ENCODE data around the genes C11orf87, RDX and ARHGAP20.

GRCh38 chr11:105070029-105070817 is 25.1 kb upstream of the CARD16 start:
- PRO-cap: no peak
- RAMPAGE, long total RNA: no peak

- PRO-cap: no peak
- RAMPAGE, long total RNA: no peak
Measured at GRCh38 chr11:106176793-106177141, 99.3 kb downstream of the AASDHPPT start.

DNA sequence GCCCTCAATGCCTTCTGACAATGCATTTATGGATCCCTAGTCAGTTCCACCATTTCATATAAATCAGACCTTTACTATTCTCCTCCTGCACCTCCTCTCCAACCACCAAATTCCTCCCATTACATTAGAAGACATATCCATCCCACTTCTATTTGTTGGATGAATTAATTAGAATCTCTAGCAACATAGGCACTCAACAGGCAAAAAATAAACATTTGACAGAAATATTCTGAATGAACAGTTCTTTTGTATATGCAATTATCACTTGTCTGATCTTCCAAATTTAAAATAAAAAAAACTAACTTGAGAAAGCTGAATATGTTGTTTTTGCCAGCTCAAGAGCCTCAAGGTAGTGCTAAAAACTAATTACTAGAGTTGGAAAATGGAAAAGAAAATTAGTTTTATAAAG is 65.7 kb downstream of the CWF19L2 start:
- PRO-cap: no peak
- RAMPAGE, long total RNA: no peak

GRCh38 chr11:107713222-107713494 is 1.3 kb upstream of the SLN start:
- PRO-cap: no peak
- RAMPAGE, long total RNA: no peak

DNA sequence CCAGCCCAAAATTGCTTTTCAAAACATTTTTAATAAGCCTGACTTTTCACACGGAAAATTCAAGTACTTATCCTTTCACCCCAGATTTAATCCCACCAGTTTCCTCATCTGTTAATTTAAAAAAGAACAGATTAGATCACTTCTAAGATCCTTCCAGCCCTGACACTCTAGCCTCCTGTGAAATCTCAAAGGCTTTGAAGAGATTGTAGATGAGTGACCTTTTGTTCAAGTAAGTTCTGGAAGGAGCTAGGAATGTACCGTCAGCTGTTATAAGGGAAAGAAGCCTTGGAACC is 35.6 kb upstream of the SLN start:
- PRO-cap: no peak
- RAMPAGE, long total RNA: no peak

GRCh38 chr11:107839841-107840462 is 18.6 kb downstream of the SLC35F2 start:
- PRO-cap: no peak
- RAMPAGE, long total RNA: no peak

DNA sequence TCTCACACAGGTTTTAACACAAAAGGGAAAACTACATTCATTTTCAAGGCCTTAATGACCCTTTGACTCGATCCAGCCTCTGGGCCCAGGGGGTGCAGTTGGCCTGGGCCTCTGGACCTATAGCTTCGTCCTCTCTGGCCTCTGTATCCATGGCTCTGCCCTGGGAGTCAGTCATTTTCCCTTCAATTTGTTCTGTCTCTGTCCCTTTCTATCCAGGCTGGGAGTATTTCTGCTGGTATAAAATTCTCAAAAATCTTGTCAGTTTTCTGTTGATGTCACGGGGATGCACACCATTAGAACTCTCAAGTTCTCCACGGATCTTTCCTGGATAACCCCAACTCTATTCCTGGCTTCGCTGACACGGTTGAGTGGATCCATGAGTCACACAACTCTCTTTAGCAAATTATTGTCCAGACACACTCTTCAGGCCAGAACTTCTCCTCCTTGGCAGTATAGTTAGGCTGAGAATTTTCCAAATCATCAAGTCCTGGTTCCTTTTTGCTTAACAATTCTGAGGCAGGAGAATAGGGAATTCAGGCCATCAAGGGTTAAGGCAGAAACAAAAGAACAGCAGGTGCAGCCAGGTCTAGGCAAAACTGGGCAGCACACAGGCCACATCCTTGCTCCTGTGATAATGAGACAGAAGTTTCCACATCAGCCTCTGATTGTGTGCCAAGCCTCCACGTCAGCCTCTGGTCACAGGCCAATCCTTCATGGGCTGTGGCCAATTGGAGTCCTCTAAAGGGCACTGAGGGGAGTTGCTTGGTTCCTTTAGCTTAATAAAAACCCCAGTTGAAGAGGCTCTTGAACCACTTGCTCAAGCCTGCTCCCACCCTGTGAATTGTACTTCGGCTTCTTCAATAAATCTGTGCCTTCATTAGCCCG is 5.8 kb upstream of the ACAT1 start:
- PRO-cap: no peak
- RAMPAGE, long total RNA: no peak

DNA sequence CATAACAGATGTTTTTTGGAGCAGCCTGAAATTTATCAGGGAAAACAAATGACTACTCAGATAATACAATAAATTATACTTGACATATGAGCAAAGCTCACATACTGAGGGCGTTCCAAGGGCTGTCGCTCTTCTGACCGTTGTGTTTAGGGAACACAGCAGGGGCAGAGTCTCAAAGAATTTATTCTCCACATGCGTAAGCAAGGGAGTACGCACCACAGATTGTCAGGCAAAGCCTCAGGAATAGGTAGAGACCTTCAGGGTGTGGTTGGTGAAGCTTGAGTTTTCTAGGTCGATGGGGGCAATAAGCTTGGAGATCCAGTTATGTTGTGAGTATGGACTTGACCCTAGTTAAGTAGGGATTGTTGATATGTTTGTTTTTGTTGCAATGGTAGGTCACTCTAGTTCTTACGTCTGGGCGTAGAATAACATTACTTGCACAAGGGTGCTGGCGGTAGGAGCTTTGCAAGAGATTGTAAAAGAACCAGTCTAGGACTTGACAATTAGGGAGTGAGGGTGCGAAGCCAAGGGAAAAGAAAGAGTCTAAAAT is 860 bp downstream of the ACAT1 start:
- PRO-cap: no peak
- RAMPAGE, long total RNA: no peak

- PRO-cap: no peak
- RAMPAGE, long total RNA: no peak
Measured at GRCh38 chr11:108238964-108239572, 16.2 kb downstream of the ATM start.

GRCh38 chr11:108498790-108499113 is 568 bp upstream of the POGLUT3 start:
- PRO-cap: no peak
- RAMPAGE, long total RNA: no peak

GRCh38 chr11:108838298-108838753 is 173.5 kb downstream of the DDX10 start:
- PRO-cap: no peak
- RAMPAGE, long total RNA: no peak

- PRO-cap: no peak
- RAMPAGE, long total RNA: no peak
Measured at GRCh38 chr11:109422033-109422587, at the start of gene C11orf87. Gene C11orf87, plus strand, starts transcription at chr11:109422190.

DNA sequence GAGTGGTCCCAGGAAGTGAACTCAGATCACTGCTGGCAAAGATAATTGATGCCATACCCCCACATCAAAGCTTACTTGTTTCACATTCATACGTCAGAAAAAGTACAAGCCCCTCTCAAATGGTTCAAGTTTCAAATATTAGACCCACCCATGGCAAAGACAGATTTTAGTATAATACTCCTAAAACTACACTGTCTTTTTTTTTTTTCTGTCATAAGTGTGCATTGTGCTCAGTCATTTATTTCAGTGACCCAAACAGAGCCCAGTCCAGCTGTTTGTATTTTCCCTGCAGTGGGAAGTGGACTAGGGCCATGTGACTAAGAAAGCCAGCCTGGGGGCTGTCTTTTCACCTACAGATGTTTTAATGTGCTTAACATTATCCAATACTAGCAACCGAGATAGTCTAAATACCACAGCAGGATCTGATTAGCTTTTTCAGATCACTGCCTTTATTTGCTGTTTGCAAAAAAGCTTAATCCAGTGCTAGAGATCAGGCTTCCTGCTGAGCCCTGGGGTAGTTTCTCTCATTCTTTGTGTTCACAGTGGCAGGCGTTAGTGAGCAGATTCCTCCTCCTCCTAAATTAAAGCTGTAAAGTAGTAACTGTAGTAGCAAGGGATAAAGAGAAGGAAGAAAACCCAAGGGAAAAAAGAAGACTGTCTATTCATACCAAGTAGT is 34.9 kb downstream of the ZC3H12C start:
- PRO-cap: no peak
- RAMPAGE, long total RNA: no peak

DNA sequence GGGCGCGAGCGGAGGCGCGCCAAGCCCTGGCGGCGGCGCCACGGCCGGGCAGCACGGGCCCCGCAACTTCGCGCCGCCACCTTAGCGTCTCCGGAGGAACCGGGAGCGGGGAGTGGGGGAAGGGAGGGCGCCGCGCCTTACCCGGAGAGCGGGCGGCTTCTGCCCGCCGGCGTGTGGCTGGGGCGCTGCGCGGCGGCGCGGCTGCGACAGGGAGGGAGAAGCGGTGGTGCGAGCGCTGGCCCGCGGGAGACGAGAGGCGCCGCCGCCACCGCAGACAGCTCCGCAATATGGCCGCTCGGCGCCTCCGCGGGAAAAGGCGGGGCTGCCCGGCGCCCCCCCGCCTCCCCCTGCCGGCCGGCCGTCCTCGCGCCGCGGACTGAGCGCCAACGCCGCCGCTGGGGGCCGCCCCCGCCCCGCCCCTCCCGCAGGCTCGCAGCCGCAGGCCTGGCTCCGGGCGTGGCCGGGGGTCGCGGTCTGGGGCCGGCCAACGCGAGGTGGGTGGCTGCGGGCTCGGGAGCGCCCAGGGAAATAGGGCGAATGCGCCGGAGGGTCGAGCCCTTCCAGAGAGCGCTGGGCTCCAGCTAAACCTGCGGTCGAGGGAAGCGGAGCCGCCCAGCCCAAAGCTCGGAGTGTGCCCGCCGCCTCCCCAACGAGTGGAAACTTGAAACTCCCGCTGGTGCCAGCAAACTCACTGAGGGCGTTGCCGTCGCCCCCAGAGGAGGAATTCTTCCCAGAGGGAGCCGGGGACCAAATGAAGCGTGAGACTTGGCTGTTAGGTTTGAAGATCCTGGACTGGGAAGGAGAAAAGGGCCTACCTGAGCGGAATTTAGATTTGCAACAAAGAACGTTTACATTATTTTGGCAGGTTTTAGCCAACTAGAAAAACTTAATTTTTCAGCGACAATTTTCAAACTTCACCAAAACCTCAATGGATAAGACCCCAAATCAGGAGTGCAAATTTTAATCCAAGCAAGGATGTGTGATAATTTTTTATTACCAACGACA is at the start of gene RDX:
Gene RDX, minus strand, starts transcription at position 289 of the 1,005 bp plus-strand sequence.
- PRO-cap: bidirectional peak, plus-strand start at position 441 of the sequence, minus-strand start at position 287 of the sequence; unidirectional peak, minus-strand start at position 655 of the sequence
- RAMPAGE, long total RNA: no peak

DNA sequence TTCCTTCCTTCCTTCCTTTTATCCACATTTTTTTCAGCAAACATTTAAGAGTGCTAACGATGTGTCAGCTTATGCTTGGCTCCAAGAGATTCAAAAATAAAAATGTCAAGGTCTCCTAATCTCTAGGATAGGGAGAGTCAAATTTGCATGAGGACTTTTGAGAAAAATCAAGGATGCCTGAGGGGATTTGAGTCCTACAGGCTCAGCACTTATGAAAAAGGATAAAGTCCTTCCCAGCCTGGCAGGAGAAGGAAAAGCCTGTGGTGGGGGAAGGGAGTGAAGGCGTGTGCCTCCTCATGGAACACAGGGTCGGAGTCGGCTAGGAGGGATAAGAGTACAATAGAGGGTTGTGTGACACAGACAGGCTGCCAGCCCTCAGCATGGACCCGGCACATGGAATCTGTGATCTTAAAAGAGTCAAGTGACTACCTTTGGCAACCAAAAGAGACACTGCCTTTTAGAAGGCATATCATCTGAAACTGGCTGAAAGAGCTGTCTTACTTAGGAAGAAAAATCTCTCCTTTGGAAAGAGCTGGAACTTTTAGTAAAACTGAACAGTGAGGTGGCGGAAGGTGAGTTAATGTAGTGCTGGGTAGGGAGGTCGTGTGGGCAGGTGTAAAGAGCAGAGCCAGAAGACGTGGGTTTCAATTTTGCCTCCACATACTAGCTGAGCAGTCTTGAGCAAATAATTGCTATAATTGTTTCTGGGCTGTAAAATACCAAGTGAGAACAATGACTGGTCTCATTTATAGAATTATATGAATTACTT is 58.7 kb upstream of the RDX start:
- PRO-cap: no peak
- RAMPAGE, long total RNA: no peak

DNA sequence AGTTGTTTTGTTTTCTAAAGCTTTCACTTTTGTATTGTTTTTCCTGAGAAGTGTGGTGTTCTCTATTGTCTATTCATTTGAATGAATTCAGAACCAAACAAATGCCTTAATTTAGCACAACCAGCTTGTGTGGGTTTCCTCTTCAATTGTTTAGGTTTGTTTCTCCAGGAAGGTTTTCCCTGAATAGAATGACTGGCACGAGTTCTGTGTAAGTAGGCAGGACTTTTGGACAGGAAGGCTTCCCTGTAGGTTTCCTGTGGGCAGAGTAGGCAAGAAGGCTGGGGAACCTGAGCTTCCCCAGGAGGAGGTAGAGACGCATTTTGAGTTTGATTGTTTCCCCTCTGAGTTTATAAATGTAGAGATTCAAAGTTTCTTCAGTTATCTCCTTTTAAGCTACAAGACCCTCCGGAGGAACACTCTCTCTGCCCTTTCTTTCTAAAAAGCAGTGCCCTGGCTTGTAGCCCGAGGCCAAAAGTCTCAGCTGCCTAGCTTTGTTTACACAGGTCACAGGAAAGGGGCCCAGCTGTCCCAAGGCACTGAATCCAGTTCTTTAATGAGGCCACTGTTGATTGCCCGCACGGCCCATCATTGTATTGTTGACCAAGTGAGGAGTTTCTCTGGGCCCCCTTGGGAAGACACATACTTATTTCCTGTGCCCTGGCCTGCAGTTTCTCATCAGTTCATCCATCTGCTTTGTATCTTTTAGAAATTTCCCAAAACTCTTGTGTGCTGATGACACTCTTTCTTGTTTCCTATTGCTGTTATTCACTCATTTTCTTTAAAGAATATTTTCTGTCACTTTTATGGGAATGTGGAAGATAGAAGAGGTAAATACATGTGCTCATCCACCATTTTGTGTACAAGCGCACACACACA is 66.6 kb upstream of the FDX1 start:
- PRO-cap: bidirectional peak, plus-strand start at position 263 of the sequence, minus-strand start at position 79 of the sequence
- RAMPAGE, long total RNA: no peak

DNA sequence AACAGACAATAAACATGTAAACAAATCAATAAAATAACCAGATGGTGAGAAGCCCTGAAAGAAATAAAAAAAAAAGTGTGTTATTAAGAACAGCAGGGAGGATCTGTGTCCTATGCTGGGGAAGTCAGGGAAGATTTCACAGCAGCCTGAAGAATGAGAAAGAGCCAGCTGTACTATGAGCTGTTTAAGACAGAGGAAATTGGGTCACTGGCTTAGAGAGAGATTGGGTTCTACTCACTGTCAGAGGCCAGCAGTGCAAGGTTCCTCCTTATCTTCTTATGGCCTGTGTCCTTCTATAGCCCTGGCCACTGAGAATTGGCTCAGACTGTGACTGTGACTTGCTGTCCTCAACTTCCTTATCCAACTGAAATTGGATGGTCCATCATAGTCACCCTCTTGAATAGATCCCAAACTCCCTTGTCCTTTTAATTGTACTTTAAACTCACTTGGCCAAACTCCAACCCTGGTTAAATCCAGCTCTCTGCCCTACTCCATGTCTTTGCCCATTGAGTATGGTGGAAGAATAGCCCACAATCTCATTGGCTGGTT is 54.8 kb upstream of the FDX1 start:
- PRO-cap: no peak
- RAMPAGE, long total RNA: no peak

GRCh38 chr11:110711563-110712913 is at the start of gene ARHGAP20:
Gene ARHGAP20, minus strand, starts transcription at chr11:110712437.
- PRO-cap: bidirectional peak, plus-strand start at chr11:110712633, minus-strand start at chr11:110712425
- RAMPAGE, long total RNA: no peak

DNA sequence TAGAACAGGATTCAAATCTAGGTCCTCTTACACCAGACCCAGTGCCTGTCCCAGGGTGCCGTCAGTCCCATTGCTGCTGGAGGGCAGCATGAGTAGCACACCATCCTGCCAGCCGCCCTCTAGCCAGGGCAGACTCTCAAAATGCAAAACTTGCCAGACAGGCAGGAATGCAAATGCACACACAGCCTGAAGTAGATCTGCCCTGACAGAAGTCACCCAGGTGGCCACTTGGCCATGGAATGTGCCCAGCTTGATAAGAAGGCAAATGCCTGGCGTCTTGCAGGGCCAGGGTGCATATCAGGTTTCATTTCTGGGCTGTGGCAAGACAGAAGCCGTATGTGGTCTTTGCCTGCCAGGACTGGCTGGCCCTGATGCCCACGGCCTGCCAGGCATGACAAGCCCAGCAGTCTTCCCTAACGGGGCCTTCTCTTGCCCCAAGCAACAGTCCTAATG is 29.5 kb downstream of the POU2AF3 start:
- PRO-cap: no peak
- RAMPAGE, long total RNA: no peak

DNA sequence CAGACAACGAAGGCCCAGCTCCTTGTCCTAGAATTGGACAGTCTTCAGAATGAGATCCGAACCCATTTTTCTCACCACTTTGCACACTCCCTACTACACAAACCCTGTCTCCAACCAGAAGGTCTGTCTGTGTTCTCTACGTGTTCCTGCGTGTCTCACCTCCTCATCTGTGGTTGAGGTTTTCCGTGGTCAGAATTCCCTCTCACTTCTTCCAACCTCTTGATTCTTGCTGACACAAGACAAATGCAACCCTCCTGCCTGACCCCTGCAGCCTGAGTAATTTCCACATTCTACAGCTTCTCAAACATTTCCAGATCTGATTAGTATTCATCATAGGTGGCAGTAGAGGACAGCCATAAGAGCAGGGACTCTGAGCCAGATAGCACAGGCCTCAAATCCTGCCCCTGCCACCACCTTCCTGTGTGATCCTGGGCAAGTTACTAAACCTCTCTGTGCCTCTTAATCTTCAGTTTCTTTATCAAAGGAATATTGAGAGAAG is 19.9 kb downstream of the POU2AF1 start:
- PRO-cap: no peak
- RAMPAGE, long total RNA: no peak

All from urinary bladder (tissue), 3 donors.